Subcutaneous preadipocyte (primary cell): ENCODE measurements around the gene AQP2.

DNA sequence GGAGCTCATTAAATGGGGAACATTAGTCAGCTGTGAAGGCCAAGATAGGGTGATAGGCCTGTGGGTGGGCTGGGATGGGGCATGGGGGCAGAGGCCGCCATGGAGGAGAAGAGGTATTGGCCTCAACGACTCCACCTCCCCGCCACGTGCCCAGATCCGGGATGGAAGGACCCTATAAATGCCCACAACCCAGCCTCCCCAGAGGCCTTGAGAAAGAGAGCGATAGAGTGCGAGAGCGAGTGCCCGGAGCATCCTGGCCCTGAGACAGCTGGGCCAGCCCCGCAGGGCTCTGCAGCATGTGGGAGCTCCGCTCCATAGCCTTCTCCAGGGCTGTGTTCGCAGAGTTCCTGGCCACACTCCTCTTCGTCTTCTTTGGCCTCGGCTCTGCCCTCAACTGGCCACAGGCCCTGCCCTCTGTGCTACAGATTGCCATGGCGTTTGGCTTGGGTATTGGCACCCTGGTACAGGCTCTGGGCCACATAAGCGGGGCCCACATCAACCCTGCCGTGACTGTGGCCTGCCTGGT is at the start of gene AQP2:
Gene AQP2, plus strand, starts transcription at position 203 of the 526 bp plus-strand sequence.
- CAGE, long polyA plus RNA: no peak

DNA sequence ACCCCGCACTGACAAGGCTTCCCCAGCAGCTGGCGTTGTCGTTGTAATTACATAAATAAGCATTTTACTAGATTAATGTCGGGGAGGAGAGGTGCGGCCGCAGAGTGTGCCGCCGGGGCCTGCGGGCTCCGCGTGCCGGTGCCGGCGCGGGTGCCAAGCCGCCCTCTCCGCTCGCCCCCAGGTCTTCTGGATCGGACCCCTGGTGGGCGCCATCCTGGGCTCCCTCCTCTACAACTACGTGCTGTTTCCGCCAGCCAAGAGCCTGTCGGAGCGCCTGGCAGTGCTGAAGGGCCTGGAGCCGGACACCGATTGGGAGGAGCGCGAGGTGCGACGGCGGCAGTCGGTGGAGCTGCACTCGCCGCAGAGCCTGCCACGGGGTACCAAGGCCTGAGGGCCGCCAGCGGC is 4.7 kb downstream of the AQP2 start:
- CAGE, long polyA plus RNA: no peak

GRCh38 chr12:49962712-49963376 is 1.2 kb downstream of the AQP5 start:
- CAGE, long polyA plus RNA: no peak

DNA sequence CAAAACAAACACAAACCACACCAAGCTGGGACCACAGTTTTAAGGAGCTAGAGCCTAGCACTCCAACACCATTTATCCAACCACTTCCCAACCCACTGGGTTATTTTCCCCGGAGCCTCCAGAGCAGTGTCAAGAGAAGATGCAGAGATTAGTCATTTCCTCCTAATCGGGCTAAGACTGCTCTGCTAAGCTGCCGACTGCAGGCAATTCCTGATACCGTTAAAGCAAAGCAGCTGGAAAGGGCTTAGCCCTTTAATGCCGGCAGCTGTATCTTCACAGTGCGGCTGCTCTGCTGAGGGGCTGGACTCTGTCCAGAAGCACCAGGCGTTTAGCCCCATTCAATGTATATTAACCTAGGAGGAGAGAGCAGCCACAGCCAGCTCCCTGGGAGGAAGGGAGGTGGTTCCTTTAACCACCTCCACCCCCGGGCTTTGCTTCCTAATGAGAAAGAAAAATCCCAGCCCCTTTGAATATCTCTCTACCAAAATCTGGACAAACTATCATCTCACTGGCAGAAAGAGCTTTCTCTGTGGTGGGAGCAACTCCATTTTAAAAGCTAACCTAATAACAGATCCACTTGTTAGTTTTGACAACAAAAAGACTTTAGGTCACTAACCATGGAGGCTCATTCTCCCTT is 11.2 kb downstream of the AQP6 start:
- CAGE, long polyA plus RNA: no peak

DNA sequence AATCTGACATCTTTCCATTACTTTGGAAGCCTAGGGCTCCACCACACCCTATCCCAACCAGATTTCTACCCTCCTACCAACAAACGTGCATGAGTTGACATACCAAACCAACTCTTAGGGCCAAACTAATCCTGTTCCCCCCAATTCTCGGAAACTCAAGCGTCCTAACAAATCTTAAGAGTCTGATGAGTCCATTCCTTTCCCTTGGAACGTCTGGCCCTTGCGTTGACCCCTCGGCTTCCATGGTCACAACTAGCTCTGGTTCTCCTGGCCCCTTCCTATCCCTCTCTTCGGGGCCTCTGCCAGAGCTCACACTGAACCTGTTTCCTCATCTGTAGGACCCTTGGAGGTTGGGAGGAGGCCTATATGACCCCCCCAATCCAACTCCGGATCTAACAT is 707 bp downstream of the CERS5 start:
- CAGE, long polyA plus RNA: no peak

DNA sequence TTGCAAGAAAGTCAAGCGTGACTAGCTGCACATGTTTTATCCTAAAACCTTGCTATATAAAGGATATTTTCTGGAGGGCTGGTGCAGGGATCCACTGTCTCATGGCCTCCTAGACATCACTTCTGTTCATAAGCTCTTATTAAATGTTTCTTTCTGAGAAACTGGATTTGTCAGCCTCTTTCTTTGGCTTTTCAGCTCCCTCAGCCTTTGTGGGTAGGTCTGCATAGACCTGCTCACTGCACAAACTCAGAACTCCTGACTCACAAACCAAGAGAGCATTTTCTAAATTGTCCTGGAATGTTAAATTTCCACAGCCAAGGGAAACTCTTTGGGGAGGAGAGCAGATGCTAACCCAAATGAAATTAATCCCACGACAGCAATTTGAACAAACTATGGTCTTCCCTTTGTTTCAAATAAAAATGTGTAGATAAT is 19.5 kb upstream of the CERS5 start:
- CAGE, long polyA plus RNA: no peak

DNA sequence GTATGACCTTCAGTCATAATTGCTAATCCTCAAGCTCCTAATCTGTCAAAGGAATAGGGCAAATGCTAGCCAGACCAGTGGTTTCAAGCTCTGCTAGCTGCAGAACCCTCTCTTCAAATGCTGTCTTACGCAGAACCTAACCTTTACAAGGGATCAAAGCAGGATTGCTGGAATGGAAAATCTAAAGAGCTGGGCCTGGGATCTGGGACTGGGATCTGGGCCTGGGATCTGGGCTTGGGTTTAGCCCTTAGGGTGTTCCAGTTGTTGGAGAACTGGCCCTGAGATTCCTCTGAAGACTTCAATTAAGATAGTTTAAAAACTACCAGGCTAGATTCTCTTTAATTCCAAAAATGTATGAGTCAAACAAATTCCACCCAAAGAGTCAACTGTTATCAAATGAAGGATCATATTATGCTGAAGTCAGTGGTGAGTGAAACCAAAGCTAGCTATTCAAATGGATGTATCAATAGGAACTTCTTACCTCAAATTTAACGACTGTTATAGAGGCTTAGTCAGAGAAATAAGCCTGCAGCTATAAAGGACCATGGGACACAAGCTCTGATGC is 40.6 kb downstream of the LIMA1 start:
- CAGE, long polyA plus RNA: no peak

- CAGE, long polyA plus RNA: no peak
Observed at GRCh38 chr12:50251826-50252367, 31.4 kb downstream of the LIMA1 start.

- CAGE, long polyA plus RNA: no peak
Observed at GRCh38 chr12:50390190-50390501, 6.3 kb downstream of the FAM186A start.

DNA sequence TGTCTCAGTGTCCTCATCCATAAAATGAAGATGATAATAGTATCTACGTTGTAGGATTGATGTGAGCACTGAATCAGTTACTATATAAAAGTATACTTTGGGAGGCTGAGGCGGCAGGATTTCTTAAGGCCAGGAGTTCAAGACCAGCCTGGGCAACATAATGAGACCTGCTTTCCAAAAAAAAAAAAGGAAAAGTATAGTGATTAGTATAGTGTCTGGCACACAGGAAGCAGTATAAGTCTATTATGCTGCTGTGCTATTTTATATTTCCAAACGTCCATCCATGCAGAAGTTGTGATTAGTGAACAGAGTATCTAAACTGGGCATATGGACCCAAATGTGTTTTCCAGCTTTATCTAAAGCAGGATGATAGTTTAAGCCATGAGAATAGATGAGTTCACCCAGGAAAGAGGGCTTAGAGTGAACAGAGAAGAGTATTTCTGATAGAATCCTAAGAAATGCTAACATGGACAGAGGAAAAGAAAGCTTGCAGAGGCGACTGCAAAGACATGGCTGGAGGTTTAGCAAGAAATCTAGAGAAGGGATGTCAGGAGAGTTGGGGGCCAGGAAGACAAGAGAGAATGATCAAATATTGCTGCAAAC is 23.6 kb downstream of the DIP2B start:
- CAGE, long polyA plus RNA: no peak

DNA sequence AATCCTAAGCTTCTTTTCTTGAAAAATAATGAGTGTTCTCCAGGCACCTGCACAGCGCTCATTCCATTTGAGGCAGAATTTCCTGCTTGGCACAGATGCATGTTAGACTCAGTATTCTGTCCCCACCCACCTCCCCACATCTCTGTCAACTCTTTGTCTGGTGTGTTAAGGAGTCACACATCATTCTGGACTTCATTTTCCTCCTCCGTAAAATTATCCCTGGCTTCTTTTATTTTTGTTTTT is 104.2 kb upstream of the ATF1 start:
- CAGE, long polyA plus RNA: no peak

DNA sequence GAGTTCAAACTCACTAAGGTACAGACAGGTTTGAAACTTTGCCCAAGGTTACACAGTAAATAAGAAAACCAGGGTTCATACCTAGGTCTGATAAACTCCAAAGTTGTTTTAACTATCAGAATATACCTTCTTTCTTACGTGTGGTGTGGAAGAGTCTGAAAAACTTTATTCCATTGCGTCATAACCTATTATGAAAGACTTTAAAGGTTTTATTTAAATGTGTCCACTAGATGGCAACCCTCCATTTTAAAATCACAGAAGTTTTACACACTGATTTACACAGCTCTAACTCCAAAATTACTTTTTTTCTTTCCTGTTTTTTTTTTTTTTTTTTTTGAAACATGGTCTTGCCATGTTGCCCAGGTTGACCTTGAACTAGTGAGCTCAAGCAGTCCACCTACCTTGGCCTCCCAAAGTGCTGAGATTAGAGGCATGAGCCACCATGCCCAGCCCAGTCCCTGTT is 17.4 kb upstream of the TMPRSS12 start:
- CAGE, long polyA plus RNA: no peak

DNA sequence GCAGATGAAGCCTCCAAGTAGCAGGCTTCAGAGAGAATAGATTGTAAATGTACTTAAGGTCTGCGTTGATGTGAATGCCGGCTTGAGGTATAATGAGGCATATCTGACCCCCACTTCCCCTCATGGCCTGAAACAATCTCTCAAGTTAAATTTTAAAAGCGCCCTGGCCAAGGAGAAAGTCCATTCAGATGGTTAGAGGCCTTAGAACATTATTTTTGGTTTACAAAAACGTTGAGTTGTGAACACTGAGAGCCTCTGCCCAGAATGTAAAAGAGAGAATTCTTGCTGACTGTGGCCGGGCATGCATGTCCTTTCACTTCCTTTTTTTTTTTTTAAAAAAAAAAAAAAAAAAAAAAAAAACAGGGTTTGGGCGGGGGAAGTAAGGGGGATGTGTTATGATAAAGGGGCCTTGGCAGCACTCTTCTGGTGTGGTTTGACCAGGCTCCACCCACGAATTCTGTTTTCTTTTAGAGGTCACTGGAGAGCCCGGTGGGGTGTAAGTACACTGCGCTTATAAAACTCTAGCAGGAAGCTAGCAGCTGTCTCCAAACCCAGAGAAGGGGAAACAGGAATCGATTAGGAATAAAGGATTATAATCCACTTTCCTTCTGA is 513 bp upstream of the METTL7A start:
- CAGE, long polyA plus RNA: no peak

GRCh38 chr12:50932498-50933467 is 8.0 kb downstream of the METTL7A start:
- CAGE, long polyA plus RNA: no peak

DNA sequence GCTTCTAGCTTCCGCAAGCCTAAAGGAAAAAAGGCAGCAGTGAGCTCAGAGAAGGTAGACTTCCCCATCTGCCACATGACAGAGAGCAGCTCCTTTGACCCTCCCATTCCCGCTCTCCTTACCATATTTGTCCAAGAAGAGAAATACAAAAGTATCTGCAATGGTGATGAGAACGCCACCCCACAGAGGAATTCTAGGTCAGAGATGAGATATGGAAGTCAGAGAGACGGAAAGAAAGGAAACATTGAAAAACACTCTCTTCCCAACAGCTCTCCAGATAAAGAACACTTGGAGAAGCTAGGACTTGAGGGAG is 27.0 kb downstream of the SLC11A2 start:
- CAGE, long polyA plus RNA: no peak

GRCh38 chr12:51008663-51009504 is 17.3 kb downstream of the SLC11A2 start:
- CAGE, long polyA plus RNA: no peak

- CAGE, long polyA plus RNA: no peak
Observed at GRCh38 chr12:51023375-51024061, 2.7 kb downstream of the SLC11A2 start.

DNA sequence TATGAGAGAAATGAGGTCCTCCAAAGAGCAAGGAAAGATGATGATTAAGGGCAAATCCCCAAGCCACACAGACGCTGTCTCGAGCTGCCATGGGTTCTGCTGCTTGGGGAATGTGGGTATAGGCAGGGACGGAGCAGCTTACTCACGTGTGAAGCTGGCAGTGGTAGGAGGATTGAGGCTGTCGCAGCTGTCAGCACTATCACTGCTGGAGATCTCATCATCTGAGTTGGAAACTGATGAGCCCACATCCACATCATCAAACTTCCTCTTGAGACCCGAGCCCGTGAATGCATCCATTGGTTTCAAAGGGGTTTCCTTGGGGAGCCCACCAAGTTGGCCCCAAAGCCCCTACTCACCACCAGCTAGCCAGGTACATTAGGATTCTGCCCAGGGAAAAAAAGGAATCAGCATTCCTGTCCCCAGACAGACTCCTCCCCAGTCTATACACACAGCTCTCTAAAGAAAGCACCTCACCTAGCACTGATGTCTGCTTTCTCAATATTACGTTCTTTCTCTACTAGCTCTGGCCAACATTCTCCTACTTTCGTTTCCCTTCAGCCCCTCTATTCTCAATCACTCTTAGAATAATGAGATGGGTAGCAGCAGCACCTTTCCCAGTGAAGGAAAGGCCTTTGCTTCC is 7.0 kb downstream of the CSRNP2 start:
- CAGE, long polyA plus RNA: no peak

DNA sequence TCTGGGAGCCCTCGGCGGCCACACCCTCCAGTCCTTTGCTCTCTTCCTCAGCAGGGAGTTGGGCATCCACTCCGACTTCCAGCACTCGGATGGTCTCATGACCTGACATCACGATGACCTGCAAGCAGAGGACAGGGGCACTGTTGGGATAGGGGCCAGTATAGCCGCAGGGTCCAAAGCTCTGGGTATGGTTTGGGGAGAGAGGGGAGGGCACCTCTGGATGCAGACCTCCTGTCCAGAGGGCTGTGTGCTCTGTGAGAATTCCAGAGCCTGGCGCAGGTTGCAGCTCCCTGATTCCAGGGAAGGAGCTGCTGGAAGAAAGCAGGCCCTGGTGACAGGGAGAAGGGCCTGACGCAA is 13.6 kb downstream of the POU6F1 start:
- CAGE, long polyA plus RNA: no peak

- CAGE, long polyA plus RNA: no peak
Observed at GRCh38 chr12:51216654-51217066, 1.2 kb downstream of the POU6F1 start.